ENCODE results near the genes PPP1R15A and HRC.

GRCh38 chr19:48491971-48492372, 19.7 kb downstream of the LMTK3 start:
- CAGE, long polyA plus RNA = no peak
- RRBS = no CpG with 5 or more reads among the region's 6 CpGs

DNA sequence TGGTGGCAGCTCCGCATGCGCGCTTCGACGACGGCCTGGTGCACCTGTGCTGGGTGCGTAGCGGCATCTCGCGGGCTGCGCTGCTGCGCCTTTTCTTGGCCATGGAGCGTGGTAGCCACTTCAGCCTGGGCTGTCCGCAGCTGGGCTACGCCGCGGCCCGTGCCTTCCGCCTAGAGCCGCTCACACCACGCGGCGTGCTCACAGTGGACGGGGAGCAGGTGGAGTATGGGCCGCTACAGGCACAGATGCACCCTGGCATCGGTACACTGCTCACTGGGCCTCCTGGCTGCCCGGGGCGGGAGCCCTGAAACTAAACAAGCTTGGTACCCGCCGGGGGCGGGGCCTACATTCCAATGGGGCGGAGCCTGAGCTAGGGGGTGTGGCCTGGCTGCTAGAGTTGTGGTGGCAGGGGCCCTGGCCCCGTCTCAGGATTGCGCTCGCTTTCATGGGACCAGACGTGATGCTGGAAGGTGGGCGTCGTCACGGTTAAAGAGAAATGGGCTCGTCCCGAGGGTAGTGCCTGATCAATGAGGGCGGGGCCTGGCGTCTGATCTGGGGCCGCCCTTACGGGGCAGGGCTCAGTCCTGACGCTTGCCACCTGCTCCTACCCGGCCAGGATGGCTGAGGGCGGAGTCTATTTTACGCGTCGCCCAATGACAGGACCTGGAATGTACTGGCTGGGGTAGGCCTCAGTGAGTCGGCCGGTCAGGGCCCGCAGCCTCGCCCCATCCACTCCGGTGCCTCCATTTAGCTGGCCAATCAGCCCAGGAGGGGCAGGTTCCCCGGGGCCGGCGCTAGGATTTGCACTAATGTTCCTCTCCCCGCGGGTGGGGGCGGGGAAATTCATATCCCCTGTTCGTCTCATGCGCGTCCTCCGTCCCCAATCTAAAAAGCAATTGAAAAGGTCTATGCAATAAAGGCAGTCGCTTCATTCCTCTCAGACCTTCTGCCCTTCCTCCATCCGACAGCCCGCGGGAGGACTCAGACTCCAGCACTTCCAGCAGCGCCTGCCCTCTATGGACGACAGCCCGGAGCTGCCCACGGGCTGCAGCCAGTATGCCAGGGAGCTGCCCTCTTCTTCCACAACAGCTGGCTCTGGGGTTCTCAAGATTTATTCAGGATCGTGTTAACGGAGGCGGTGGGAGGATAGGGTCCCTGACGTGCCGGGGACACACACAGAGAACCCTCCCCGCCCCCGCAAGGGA, 7.3 kb downstream of the DBP start:
- CAGE, long polyA plus RNA = no peak
- RRBS = 47% methylated on average over 7 of the region's 81 CpGs

DNA sequence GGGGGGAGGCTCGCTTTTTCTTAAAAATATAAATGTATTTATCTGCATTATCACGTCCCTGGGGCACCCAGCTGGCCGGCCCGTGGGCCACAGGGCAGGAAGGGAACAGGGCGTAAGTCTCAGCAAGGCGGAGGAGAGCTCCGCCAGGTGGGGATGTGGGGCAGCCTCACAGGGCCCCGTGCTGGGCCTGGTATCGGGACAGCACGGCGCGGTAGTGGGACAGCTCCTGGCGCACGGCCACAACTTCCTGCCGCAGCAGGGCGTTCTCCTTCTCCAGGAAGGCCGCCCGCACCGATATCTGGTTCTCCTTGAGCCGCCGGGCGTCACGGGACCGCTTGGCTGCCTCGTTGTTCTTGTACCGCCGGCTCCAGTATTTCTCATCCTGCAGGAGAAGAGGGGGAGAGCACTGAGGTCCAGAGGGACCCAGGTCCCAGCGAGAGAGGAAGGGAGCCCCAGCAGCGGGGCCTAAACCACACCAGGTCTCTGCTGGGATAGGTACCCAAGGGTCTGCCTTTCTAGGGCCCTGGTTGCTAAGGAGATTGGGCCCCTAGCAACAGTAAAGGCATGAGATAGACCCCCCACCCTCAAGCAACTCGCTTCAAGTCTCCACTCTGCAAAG, 6.4 kb downstream of the DBP start:
- CAGE, long polyA plus RNA = no peak
- RRBS = 43% methylated on average over 9 of the region's 30 CpGs

DNA sequence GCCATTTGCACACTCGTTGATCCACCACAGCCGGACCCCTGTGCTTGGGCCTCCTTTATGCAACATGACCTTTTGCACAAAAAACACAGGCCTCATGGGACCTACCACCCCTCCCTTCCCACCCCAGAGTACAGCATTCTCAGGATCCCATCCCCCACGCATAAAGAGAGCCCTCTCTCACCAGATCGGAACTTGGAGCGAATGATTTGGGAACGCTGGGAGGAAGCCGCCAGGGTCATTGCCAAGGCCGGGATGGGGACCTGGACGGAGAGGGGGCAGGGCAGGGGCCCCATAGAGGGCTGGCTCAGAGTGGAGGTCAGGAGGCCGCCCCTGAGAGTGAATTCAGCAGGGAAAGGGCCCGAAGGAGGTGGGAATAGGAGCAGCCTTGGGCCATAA, 734 bp downstream of the MAMSTR start:
- CAGE, long polyA plus RNA = no peak
- RRBS = no CpG with 5 or more reads among the region's 11 CpGs

DNA sequence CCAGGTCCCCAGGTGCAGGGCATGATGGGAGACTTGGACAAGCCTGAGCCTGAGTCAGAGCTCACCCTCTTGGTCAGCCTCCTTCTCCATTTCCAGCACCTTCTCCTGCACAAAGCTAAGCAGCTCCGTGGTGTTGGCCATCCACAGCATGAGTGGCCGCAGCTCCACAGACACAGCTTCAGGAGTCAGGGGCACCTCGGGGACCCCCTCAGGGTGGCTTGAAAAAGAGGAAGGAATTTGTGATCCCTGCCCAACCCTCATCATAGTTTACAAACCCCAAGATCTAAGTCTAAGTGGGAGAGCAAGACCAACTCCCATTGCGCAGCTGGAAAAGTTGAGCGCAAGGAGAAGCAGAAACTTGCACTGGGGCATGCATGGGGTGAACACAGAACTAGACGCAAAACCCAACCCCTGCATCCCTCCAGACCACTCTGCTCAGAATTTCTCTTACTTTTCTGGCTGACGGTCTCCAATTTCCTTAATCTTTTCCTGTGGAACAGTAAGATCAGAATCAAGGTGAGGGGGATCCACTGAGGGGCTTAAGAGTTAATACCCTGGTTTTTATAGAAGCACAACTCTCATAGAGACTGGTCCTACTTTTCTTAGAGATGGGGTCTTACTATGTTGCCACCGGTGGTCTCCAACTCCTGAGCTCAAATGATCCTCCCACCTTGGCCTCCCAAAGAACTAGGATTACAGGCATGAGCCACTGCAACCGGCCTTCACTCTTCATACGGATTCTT, 7.6 kb upstream of the MAMSTR start:
- CAGE, long polyA plus RNA = no peak
- RRBS = 92% methylated on average over 1 of the region's 10 CpGs

- CAGE, long polyA plus RNA = no peak
- RRBS = no CpG with 5 or more reads among the region's 7 CpGs
Observed at GRCh38 chr19:48747843-48748376, 1.2 kb upstream of the IZUMO1 start.

GRCh38 chr19:48755739-48756526, 609 bp downstream of the FGF21 start:
- CAGE, long polyA plus RNA = no peak
- RRBS = 50% methylated on average over 4 of the region's 19 CpGs

- CAGE, long polyA plus RNA = no peak
- RRBS = 2% methylated on average over 13 of the region's 46 CpGs
Observed at GRCh38 chr19:48872267-48872856, at the start of gene PPP1R15A. TSS of gene PPP1R15A (plus strand) at chr19:48872421.

DNA sequence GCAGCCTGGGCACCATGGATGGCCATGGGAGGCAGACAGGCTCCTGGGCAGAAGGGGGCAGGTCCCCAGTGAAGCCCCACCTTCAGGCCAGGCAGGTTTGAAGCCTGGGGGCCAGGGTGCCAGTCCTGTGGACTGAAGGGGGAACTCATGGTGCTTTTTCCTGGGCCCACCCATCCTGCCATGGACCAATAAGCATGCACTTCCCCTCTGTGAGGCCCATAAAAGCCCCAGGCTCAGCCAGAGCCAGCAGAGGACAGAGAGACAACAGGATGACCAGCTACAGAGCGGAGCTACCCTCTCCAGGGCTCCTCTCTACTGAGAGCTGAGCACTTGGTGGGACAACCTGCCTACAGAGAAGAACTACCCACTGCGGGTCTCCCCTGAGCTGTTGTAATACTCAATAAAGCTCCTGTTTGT, 7.6 kb upstream of the BAX start:
- CAGE, long polyA plus RNA = no peak
- RRBS = no CpG with 5 or more reads among the region's 2 CpGs

GRCh38 chr19:48963366-48964274, 1.5 kb upstream of the FTL start:
- CAGE, long polyA plus RNA = no peak
- RRBS = no CpG with 5 or more reads among the region's 32 CpGs

GRCh38 chr19:48988183-48988745, 4.8 kb downstream of the GYS1 start:
- CAGE, long polyA plus RNA = no peak
- RRBS = no CpG with 5 or more reads among the region's 10 CpGs

DNA sequence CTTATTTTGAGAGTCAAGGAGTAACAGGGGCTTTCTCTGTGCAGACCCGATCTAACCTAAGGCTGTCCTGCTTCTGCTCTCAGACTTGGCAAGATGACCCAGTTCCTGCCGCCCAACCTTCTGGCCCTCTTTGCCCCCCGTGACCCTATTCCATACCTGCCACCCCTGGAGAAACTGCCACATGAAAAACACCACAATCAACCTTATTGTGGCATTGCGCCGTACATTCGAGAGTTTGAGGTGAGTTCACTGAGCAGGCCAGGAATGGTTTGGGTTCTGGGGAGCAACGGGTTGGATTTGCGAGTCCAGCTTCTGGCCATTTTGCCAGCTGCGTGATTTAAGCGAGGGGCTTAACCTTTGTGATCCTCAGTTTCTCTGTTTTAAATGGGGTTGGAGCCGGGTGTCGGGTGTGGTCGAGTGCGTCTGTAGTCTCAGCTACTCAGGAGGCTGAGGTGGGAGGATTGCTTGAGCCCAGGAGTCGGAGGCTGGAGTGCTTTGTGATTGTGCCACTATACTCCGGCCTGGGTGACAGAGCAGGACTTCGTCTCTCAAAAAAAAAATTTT, 1.2 kb downstream of the SNRNP70 start:
- CAGE, long polyA plus RNA = no peak
- RRBS = 57% methylated on average over 5 of the region's 17 CpGs

- CAGE, long polyA plus RNA = no peak
- RRBS = no CpG with 5 or more reads among the region's 8 CpGs
Observed at GRCh38 chr19:49116378-49116928, 2.3 kb downstream of the LIN7B start.

GRCh38 chr19:49127734-49128774, 8.7 kb downstream of the PPFIA3 start:
- CAGE, long polyA plus RNA = no peak
- RRBS = 7% methylated on average over 7 of the region's 68 CpGs

DNA sequence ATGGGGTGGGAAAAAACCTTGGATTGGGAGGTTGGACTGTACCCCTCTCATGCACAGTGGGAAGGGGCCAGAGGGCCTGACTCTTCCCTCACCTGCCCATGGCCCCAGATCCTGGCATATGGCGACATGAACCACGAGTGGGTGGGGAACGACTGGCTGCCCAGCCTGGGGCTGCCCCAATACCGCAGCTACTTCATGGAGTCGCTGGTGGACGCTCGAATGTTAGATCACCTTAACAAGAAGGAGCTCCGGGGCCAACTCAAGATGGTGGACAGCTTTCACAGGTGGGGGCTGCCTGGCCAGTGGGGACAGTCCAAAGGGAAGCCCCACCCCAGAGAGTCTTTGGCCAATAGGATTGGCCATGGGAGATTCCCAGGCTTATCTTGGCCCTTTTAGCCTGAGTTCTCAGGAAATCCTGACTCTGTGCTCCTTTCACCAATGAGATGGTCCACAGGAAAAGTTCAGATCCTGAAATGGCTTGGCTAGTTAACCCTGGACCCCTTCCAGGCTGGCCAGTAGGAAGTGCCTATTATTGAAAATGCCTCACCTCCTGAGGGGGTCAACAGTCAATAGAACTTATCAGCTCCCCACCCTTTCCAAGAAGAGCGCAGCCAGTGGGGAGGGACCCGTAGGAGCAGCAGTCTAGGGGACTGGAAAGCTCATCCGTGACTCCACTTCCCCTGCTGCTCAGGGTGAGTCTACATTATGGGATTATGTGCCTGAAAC, 7.1 kb downstream of the HRC start:
- CAGE, long polyA plus RNA = no peak
- RRBS = no CpG with 5 or more reads among the region's 11 CpGs

GRCh38 chr19:49150200-49150861, 4.9 kb downstream of the HRC start:
- CAGE, long polyA plus RNA = no peak
- RRBS = 2% methylated on average over 34 of the region's 59 CpGs

DNA sequence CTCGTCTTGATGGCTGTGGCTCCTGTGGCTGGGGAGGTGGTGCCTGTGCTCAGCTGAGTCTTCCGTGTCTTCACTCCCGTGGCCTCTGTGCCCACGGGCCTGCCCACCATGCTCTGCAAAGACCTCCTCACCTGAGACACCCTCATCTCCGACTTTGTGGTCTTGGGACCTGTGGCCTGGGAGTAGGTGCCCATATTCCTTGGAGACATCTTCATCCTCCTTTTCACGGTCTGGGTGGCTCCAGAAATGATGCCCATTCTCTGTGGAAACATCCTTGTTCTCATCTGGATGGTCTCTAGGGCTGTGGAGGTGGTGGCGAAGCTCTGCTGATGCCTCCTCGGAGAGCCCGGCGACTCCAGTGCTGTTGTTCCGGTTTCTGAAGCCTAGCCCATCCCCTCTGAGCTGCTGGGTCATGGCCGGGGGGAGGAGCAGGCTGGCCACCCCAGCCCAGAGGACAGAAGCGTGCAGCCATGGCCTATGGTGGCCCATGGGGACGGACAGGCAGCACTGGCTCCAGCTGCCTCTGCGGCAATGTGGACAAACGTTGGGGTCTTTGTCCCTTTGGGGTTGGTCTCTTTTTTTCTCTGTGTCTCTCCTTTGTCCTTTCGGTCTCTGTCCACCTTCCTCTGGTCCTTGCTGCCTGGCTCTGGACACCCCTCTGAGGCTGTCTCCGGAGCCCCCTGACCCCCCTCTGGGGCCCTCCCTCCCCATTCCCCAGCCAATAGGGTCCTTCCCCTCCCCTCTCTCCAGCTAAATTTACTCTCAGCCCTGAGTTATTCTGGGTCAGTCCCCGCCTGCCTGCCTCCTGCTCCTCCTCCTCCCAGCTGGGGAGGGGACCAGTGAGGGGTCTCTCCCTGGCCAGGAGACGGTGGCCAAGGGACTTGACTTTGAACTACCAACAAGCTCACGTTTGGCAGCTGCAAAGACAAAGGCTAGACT, at the start of gene HRC:
HRC (minus strand) TSS at position 648 of the 939 bp plus-strand sequence.
- CAGE, long polyA plus RNA = no peak
- RRBS = 25% methylated on average over 2 of the region's 21 CpGs

DNA sequence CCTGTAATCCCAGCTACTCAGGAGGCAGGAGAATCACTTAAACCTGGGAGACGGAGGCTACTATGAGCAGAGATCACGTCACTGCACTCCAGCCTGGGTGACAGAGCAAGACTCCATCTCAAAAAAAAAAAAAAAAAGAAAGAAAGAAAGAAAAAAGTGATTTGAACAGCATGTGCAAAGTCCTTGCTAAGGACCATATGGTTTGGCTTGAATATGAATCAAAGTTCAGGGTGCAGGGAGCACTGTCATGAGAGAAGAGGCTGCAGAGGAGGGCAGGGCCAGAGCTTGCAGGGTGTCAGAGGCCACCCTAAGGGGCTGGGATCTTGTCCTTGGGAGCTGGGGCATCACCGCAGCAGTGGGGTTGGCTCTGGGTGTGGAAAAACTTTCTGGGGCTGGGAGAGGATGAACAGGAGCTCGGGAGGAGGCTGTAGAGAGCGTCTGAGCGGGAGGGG, 2.8 kb downstream of the TRPM4 start:
- CAGE, long polyA plus RNA = no peak
- RRBS = no CpG with 5 or more reads among the region's 6 CpGs

DNA sequence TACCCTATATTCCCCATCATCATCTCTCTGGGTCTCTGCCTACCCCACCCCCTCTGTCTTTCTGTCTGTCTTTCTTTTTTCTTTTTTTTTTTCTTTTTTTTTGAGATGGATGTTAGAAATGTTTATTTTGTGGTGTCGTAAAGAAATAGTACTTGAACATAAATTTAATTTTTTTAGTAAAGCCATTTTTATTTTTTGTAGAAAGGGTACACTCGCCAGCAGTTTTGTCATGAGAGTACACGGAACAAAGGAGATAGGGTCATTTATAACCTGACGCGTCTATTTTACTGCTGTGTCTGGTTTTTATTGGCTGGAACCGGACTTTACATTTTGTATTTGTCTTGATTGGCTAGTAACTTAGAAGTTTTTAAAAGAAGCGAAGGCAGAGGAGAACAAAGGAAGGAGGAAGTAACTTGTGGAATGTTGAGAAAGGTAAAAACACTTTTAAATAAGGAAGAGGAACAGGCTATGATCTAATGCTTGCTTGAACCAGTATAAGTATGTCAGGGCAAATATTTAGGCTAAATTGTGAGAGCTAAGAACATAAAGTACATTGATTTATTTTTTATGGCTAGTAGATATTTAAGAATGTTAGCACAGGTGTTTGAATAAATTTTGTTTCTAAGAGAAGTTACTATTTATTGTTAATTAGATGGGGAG, 43.5 kb downstream of the TRPM4 start:
- CAGE, long polyA plus RNA = no peak
- RRBS = no CpG with 5 or more reads among the region's 7 CpGs

DNA sequence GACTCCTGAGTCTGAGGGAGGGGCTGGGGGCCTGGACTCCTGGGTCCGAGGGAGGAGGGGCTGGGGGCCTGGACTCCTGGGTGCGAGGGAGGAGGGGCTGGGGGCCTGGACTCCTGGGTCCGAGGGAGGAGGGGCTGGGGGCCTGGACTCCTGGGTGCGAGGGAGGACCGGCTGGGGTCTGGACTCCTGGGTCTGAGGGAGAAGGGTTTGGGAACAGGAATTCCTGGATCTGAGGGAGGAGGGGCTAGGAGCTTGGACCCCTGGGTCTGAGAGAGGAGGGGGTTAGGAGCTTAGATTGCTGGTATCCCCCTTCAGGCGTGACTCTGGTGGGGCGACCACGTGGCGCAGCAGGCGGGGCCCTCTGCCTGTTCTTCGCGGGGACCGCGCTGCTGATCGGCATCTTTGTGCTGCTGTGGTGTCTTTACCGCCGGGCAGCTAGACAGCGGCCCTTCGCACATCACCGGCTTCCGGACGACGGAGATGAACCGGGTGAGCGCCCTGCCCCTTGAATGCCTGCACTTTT, 2.5 kb downstream of the GFY start:
- CAGE, long polyA plus RNA = no peak
- RRBS = 7% methylated on average over 2 of the region's 25 CpGs